ENCODE data around the gene C4orf3.

GRCh38 chr4:112818501-112819051 lies 181.6 kb downstream of the LARP7 start:
- PRO-cap, 2 experiments: no peak in any of the 2 experiments

DNA sequence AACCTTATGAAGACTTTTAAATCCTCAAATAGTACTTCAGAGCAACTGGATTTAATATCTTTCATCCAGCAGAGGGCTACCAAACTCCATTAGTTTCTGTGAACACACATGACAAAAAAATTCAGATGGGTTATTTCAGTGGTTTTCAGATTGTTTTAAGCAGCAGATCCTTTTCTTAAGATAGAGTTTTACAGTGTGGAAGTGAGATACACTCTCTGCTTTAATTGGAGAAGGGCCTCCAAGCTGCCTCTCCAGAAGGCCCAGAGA lies 56.7 kb downstream of the ANK2 start:
- PRO-cap, 2 experiments: no peak in any of the 2 experiments

- PRO-cap, 2 experiments: no peak in any of the 2 experiments
These were observed 92.5 kb downstream of the ANK2 start for GRCh38 chr4:113141817-113142535.

DNA sequence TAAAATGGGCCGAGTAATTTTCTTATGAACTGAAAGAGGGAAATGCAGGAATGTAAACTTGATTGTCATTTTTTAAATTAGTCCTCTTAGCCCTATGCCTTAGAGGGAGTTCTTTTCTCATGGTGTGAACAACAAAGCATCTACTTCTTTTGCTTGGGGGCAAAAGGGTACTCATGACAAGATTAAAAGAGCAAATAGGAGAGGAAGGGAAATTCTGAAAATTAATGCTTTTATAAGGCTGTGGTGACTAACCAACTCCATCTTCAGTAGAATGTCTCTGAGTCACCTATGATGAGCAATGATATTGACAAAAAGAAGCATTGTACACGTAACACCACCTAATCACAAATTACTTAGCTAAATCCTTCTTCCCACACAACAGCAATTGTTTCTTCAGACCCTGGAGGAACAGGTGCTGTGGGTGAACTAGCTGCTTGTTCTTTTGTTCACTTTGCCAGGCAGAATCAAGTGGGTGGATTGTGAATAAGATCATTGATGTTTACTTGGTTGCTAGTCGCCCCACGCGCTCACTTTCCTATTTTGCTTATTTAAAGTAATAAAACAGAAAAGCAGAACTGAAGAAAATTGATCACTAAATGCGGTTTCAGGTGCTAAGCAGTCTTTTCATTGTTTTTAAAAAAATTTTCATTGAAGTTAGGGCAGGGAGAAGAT lies 315.6 kb downstream of the CAMK2D start:
- PRO-cap, 2 experiments: no peak in any of the 2 experiments

DNA sequence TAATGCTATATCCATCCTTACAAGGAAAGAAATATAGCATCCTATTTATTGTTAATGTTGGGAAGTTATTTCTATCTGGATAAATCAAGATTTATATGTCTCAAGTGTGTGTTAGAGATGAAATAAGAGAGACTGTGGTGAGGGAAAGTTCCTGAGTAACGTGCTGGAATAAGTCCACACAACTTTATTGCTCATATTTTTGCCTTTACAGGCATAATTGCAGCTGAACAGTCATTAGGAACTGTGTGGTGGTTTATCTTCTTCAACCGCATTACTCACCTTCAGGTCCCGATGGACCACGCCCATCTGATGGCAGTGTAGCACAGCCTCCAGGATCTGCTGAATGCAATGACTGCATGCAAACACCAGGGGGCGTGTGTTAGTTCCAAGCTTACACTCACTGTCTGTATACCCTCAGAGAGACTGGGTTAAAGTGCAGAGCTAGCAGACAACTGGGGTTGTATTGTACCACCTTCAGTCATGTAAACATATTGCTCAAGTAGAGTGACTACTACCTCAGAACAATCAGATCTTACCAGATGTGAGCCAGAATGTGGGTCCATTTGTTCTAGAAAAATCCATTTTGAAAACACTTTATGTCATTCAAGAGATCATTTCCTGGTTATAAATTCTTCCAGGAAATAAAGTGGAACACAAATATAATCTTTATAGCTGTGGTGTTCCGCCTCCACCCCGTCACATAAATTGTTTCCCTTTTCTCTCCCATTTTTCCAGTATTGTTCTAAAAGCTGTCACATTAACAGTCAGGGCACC lies 214.0 kb downstream of the CAMK2D start:
- PRO-cap, 2 experiments: peak in 1 of 2 experiments; most common plus-strand start position 417 of the sequence (in 1); most common minus-strand start position 437 of the sequence (in 1)

DNA sequence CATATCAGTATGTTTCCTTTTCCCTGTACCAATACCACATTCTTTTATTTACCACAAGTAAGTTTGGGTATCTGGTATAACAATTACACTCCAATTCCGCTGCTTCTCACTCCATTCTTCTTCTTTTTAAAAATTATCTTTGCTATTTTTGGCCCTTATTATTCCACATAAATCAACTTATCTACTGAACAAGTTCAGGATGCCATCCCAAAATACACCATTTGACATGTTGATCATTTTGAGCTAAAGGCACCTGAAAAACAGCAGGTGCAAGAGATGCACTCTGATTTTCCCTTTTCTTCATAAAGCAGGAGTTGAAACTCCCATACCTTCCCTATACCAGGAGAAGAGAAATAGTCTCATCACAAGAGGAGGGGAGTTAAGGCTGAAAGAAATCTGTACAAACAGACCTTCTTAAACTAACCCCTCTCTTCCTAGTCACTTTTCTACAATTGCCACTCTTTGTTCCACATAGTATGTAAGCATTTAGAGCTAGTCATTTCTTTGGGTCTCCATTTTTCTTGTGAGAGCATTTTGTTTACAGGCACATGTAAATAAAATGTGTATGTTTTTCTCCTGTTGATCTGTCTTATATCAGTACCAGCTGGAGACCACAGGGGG lies 47.2 kb downstream of the CAMK2D start:
- PRO-cap, 2 experiments: no peak in any of the 2 experiments

- PRO-cap, 2 experiments: no peak in any of the 2 experiments
These were observed 20.8 kb downstream of the CAMK2D start for GRCh38 chr4:113740733-113741205.

- PRO-cap, 2 experiments: peak in 1 of 2 experiments; most common plus-strand start chr4:113762802 (in 1)
These were observed 1.1 kb upstream of the CAMK2D start for GRCh38 chr4:113762722-113762952.

- PRO-cap, 2 experiments: no peak in any of the 2 experiments
These were observed 65.4 kb upstream of the NDST4 start for GRCh38 chr4:115178742-115179293.

DNA sequence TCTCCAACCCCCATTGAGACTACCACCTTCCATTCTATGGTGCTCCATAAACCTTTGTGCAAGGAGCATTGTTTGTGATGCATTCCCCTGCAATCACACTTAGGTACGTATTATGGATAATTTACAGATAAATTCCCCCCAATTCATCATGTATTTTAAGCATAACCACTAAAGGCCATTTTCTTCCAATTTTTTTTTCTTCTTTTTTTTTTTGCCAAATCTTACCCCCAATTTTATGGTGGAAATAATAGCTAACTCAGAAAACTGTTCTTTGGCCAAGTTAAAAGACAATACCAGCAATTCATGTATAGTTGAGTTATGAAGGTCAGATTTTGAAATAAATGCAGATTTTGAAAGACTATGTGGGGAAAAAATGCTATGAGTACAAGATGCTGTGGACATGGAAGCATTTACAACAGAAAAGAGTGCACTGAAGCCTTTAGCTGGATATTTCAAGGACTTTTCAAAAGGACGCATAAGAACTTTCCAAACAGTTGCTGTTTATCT lies 63.7 kb downstream of the METTL14 start:
- PRO-cap, 2 experiments: no peak in any of the 2 experiments

- PRO-cap, 2 experiments: no peak in any of the 2 experiments
These were observed 14.3 kb downstream of the SEC24D start for GRCh38 chr4:118821493-118822063.

- PRO-cap, 2 experiments: no peak in any of the 2 experiments
These were observed 688 bp downstream of the SYNPO2 start for GRCh38 chr4:118889329-118889754.

DNA sequence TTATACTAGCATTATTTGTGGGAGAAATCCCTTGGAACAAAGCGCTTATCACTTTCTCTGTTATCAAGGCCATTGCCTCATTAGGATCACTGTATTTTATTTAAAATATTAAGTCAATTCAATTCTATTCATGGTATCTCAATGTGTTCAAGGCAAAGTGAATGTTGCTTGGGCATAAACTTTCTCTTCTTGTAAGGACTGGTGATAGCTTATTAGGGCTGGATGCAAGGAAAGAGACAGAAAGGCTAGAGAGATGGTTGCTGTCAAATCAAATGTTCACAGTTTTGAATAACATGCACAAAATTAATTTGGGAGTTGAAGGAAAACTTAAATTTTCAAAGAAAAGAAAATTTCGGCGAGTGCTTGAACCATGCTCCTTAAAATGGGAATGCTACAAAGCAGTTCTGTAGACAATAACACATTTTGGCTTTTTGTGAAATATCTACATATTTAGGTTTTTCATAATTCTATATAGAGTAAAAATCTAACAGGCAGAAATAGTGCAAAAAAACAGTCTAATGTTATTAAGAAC lies 2.9 kb downstream of the SYNPO2 start:
- PRO-cap, 2 experiments: no peak in any of the 2 experiments

DNA sequence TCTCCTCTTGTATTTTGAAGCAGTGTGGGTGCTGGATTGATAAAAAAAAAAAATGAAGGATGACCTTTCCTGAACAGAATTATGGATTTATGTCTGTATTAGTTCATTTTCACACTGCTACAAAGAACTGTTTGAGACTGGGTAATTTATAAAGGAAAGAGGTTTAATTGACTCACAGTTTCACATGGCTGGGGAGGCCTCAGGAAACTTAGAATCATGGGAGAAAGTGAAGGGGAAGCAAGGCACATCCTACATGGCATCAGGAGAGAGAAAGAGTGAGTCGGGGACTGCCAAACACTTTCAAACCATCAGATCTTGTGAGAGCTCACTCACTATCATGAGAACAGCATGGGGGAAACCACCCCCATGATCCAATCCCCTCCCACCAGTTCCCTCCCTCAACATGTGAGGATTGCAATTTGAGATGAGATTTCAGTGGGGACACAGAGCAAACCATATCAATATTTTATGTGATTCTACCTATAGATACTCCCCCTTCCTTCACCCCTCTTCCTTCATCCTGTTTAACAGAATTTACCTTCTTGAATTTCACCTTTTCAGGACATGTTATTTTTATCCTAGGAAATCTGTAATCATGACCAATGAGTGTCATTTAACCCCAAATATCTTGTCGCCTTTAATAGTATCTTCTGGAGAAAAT lies 8.4 kb downstream of the SYNPO2 start:
- PRO-cap, 2 experiments: no peak in any of the 2 experiments

DNA sequence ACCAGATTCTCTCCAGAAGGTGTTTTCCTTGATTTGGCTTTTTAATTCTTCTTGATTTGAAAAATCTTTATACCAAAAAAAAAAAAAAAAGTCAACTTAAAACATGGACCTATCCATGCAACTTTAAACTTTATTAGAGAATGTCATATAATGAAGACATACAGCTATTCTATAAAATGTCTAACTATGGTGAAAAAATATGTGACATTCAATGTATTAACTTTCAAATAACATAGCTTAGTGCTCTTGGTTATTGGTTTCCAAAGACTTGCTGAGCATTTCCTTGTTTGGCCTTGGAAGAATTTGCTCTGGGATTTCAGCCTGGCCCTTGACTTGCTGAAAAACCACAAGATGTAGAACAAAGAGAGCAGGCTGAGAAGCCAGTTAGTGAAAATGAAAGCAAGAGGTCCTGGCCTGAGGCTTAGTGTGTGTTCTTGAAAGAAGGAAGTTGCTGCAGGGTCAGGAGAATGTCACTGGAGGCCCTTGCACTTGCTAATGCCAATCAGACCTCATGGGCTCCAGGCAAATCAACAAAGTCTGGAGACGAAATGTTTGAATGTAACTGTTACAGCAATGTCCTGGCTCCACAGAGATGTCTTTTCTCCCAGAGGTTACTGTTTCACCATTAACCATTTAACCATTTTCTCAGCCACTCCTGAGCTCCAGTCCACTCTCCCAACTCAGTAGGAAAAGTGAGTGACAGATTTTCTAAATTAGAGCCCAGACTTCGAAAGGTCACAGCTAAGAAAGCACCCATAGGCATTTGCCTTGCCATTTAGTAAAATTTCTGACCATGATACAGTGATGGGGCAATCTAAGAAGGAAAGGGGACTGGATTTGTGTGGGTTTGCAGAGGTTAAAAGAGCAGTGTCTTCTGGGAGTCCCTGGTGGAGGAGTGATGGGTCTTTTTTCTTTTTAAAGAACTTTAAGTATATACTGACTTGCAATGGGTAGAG lies 79.4 kb downstream of the SYNPO2 start:
- PRO-cap, 2 experiments: no peak in any of the 2 experiments

- PRO-cap, 2 experiments: no peak in any of the 2 experiments
These were observed 21.2 kb downstream of the USP53 start for GRCh38 chr4:119233754-119234108.

DNA sequence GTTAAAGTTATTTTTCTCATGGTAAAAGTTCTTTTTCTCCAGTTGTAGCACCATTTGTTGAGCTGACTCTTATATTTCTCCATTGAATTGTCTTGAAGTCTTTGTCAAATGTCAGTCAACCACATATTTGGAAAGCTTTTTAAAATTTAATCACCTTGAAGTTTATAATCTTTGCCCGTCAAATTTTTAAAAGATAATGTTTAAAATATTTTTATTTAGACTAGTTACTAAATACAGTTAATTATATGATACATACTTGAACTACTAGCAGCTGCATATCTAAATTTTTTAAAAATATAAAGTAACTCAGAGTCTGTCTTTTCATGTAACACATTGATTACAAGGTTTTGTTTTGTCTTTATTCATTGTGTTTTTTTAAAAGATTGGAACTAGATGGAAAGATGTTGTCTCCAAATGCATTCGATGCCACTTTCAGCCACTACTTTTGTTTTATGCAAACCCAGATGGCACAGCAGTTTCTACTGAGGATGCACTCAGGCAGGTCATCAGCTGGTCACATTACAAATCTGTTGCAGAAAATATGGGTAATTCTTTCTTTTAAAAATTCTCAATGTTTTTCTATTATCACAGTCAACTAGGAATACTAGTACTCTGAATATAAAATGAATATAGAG lies 33.4 kb downstream of the C4orf3 start:
- PRO-cap, 2 experiments: no peak in any of the 2 experiments

DNA sequence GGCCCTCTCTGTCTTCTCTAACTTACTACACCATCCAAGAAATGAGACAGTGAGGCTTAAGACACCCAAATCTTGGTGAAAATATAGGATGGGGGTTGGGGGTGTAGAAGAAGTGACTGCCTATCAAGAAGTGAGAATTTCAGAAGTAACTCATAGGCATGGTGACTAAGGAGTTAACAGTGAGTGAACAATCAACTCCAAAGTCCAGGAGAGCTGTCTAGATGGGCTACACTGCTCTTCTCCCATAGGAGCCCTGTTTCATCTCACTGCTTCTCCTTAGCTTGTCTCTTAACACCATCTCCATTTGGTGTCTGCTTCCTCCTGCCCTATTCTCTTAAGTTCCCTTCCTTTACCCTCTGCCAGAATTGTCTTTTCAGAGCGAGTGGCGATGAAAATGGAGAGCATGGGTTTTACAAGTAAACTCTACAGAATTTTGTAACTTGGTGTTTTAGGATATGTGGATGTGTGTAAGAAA lies 1.2 kb downstream of the C4orf3 start:
- PRO-cap, 2 experiments: peak in 1 of 2 experiments; most common plus-strand start position 376 of the sequence (in 1); most common minus-strand start position 309 of the sequence (in 1)

DNA sequence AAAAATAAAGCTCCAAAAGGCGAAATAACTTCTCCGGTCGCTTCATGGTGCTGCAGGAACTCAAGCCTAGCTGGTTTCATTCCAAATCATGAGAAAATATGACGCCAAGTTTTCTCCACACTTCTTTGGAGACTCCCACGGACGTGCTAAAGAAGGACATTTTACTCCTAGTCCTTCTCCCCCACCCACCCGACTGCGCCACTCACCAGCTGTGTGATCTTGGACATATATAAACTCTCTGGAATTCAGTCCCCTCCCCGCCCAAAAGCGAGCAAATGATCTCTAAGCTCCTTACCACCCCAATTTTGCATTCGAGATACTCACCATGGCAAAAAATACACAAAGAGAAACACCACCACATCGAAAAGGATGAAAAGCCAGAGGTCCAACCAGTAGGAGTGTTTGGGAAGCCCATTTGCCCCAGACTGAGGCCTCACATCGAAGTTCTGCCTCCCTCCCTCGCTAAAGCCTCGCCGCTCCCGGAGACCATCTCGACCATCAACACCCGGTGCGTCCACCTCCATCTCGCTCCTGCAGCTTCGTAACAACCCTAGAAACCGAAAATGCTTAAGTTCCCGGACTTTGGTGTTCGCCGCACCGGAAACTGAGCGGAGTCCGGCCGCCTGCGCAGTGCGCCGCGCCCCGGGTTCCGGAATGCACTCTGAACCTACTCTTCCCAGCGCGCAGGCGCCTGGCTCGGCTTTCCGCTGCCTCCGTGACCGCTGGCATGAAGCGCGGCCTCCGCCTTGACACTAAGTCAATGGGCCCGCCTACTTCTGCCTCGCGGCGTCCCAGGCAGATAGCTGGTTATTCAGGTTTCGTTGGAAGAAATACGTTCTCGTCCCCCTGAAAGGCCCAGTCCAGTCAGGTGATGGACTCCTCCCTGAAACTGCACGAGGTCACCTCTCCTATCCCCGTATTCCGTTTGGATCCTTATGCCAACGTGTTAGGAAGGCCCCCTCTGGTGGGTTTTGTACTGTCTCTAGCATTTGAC lies at the start of gene C4orf3:
Gene C4orf3 (minus strand): TSS at position 634 of the 994 bp plus-strand sequence.
- PRO-cap, 2 experiments: peak in 2 of 2 experiments; most common plus-strand start position 436 of the sequence (in 2); most common minus-strand start position 543 of the sequence (in 2)

- PRO-cap, 2 experiments: no peak in any of the 2 experiments
These were observed 137.7 kb downstream of the PDE5A start for GRCh38 chr4:119490924-119491354.

All from helper T cell (primary cell).